ENCODE measurements around a stretch of chr10.

DNA sequence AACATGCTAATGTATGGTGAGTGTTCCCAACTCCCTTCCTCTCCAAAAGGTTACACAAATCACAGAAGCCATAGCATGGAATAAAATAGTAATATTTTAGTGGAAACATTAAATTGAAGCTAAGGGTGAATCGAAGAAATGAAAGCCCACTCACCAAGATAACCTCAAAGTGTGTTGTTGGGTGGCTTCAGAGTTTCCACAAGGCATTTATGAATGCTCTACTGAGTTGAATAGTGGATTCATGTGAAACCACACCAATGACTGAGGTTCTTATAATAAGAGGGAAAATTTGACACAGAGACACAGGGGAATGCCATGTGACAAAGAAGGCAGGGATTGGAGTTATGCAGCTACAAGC is 67.8 kb upstream of the PCDH15 start:
- RRBS: no CpG with 5 or more reads among the region's 1 CpG

DNA sequence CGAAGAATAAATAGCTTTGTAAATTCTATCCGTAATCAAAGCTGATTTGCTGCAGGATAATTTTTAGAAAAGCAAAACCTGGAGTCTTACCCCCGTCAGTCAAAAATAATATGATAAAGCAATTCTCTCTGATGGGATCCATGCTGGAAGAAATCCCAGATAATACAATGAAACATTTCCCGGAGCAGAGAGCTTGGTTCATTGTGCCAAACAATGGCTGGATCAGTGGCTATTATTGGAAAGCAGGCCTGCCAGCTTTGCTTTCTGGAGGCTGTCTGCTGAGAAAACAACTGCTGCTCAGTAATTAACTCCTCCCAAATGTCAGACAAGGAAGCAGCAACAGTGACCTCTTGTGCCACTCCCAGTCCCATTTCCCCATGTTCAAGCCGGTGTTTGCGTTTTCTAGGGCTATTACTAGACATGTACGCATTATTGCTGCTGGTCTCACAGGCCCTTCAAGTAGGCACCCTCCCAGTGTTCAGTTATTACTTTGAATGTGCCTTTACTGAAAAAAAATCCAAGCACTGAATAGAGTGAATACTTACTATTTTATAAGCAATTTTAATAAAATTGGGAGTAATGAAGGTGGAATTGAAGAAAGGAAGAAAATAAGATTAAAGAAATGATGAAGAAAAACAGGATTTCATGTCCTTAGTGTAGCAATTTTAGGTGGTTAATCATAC is 609.6 kb upstream of the PCDH15 start:
- RRBS: no CpG with 5 or more reads among the region's 7 CpGs

DNA sequence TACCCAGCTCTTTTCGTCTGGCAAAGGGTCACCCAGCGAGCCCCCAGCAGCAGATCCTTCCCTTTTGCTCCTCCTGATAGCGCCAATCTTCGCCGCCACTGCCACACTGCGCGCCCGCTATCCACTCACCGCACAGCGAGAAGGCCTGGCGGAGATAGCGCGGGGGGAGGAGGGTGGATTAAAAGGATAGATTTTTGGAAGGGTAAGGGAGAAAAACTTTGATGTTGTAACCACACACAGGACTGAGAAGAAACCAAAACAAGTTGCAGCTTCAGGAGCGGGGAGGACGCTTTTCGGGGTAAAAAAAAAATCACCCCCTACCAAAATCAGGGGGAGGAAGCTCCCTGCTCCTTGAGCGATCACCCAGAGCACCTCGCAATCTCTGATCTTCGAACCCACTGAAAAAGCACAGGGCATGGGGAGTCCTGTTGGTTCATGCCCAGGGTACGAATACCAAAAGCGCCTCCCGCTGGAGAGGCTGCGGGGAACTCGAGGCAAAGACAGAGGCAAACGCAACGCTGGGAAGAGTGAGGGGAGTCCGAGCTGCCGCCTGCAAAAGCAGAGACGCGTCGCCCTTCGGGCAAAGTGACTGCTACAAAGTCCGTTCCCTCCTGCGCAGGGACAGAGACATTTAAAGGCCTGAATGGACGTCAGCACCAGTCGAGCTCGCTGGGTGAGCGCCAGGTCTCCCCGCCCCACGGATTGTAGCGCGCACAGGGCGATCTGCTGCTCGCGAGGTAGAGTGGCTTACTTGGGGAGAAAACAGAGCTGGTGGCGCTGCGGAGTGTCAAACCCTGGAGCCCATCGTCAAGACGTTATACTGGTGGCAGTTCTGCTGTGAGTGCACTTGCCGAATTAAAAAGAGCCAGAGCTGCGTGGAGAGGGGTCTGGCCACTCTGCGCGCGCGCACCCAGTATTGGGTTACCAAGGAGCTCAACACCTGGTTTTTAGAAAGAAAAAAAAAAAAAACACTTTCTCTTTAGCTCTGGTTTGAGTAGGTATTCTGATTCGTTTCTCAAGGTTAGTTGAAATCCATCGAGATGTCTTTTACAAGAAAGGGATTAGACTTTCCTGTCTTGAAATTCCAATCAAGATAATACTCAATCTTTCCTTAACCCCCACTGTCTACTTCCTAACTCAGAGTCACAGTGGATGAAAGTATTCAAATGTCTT is 732.8 kb downstream of the ZWINT start:
- RRBS: no CpG with 5 or more reads among the region's 57 CpGs

DNA sequence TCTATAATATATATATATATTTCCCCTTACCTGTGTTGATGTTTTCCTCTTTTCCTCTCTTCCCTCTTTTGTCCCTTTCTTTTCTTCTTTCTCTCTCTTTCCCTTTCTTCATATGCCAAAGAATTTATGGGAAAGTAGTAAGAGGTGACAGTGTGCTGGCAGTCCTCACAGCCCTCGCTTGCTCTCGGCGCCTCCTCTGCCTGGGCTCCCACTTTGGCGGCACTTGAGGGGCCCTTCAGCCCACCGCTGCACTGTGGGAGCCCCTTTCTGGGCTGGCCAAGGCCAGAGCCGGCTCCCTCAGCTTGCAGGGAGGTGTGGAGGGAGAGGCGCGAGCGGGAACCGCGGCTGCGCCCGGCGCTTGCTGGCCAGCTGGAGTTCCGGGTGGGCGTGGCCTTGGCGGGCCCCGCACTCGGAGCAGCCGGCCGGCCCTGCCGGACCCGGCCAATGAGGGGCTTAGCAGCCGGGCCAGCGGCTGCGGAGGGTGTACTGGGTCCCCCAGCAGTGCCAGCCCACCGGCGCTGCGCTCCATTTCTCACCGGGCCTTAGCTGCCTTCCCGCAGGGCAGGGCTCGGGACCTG is 206.2 kb downstream of the ZWINT start:
- RRBS: no CpG with 5 or more reads among the region's 32 CpGs

GRCh38 chr10:57336477-57336767 is 931.3 kb downstream of the IPMK start:
- RRBS: no CpG with 5 or more reads among the region's 5 CpGs

- RRBS: no CpG with 5 or more reads among the region's 4 CpGs
Observed at GRCh38 chr10:57964161-57964921, 303.4 kb downstream of the IPMK start.

GRCh38 chr10:58268207-58268558 is 489 bp upstream of the IPMK start:
- RRBS: no CpG with 5 or more reads among the region's 13 CpGs

GRCh38 chr10:58448050-58448362 is 62.8 kb downstream of the TFAM start:
- RRBS: no CpG with 5 or more reads among the region's 13 CpGs

GRCh38 chr10:58513623-58514139 is 1.0 kb downstream of the BICC1 start:
- RRBS: no CpG with 5 or more reads among the region's 13 CpGs

- RRBS: no CpG with 5 or more reads among the region's 4 CpGs
Observed at GRCh38 chr10:58755673-58756025, 243.0 kb downstream of the BICC1 start.

- RRBS: no CpG with 5 or more reads among the region's 1 CpG
Observed at GRCh38 chr10:59000114-59000485, 176.3 kb upstream of the PHYHIPL start.

DNA sequence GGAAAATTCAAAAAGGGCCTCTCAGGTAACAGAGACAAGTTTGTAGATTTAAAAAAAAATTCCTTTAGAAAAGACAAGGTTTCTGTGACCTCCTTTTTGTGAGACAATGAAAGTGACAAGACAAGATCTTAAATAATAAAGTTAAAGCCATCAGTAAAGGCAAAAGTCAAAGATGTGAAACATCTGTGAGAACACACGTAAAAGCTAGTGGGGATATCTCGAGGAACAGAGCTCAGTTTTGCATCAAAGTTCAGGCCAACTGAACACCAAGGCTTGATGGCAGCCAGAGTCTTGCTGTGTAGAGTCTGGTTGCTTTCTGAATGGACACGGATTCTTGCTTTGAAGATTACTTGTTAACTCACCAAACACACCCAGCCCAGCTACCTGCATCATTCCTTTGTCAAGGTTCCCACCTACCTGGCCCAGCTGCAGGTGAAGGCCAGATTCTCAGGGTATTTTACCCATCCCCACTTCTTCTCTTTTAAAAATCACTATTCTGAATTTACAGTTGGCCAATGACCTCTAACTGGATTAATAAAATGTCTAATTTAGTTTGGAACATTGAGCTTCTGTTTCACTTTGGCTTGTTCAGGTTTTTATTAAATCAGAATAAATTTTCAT is 174.5 kb upstream of the PHYHIPL start:
- RRBS: no CpG with 5 or more reads among the region's 3 CpGs

DNA sequence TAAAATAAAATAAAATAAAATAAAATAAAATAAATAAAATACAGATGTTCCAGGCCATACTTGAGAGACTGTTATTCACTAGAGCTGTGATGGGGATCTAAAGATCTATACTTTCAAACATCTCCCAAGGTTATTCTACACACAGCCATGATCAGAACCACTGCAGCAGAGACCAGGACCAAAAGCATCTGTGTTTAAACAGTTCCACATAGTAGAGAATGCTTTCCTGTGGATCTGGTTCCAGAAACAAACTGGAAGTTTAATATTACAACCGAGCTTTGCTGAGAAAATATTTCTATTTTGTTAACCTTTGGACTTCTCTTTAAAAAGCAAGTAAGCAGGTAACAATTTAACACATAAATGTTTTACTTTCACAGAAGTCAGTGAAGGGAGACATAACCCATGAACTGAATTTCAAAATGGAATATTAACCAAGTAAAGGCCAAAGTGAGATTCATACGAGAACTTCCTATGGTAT is 98.7 kb upstream of the PHYHIPL start:
- RRBS: no CpG with 5 or more reads among the region's 2 CpGs

DNA sequence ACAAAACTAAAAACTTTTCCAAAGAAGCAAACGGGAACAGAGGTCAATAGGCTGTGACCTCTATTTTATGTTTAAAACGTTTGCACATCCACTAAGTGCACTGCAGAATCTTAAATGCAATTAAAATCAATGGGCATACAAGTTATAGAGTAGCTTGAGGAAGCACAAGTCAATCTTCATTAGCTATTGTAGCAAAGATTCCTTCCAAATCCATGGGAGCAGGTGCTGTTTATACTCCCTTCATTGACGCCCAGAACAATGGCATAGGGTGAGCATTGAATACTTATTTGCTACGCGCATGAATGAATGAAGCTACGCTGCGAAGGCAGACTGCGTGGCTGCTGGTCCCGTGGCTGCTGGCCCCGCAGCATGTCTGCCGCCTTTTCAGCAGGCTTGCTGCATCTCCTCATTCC is 867 bp upstream of the PHYHIPL start:
- RRBS: no CpG with 5 or more reads among the region's 11 CpGs

GRCh38 chr10:59322762-59323342 is 39.5 kb downstream of the FAM13C start:
- RRBS: no CpG with 5 or more reads among the region's 1 CpG

GRCh38 chr10:59750479-59751078 is 2.7 kb downstream of the MRLN start:
- RRBS: no CpG with 5 or more reads among the region's 8 CpGs

DNA sequence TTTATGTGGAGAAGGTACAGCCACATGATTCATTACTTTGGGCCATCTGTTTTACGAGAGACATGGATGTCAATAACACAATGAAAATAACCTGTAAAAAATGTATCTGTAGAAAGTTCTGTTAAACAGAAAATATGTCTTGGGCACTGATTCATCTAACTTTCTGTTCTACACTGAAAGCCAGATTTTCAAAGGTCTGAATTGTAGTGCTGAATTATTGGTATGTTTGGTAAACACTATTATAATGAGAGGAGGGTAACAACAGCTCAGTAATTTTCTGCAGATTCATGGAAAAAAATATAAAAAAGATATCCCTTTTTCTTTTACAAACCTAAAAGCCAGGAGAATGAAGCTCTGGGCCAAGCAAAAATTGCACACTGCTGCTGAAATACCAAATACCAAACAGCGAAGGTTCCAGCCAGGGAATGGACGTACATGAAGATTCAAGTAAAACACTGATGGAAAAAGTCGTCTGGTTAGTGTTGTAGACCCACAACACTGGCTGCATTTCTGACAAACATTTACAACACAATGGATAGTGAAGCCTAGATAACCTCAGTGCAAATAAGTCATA is 39.1 kb upstream of the MRLN start:
- RRBS: no CpG with 5 or more reads among the region's 4 CpGs

DNA sequence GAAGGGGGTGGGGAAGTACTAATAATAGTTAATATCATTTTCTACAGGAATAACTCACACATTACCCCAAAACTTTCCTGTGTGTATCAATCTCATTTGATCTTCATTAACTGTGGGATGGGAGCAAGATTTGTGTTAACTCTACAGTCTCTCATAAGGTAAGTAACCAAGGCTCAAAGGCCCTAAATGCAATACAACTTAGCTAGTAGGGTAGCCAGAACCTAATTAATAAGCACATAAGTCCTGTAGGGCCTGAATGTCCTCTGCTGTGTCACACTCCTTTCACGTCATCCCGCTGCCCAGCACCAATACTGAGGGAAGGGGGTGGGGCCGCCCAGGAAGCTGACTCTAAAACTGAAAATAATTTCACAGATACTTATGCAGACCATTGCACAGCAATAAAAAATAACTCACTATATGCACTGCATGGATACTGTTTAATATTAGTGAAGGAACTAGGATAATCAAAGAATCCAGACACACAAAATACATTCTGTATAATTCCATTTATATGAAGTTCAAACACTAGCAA is 13.7 kb downstream of the CCDC6 start:
- RRBS: no CpG with 5 or more reads among the region's 3 CpGs

GRCh38 chr10:60267691-60268331 is 121.9 kb downstream of the ANK3 start:
- RRBS: no CpG with 5 or more reads among the region's 8 CpGs

Measured in choroid plexus epithelial cell (primary cell).